Sternocleidomastoid (tissue), 1 donor: Measurements from ENCODE around the genes ACY1 and ITIH3.

GRCh38 chr3:51982735-51983827, at the start of gene ACY1:
ACY1 (plus strand) TSS chr3:51983535.
- PRO-cap: bidirectional peak, plus-strand start at chr3:51983046, minus-strand start at chr3:51982909; bidirectional peak, plus-strand start at chr3:51983275, minus-strand start at chr3:51983202; bidirectional peak, plus-strand start at chr3:51983537, minus-strand start at chr3:51983331

DNA sequence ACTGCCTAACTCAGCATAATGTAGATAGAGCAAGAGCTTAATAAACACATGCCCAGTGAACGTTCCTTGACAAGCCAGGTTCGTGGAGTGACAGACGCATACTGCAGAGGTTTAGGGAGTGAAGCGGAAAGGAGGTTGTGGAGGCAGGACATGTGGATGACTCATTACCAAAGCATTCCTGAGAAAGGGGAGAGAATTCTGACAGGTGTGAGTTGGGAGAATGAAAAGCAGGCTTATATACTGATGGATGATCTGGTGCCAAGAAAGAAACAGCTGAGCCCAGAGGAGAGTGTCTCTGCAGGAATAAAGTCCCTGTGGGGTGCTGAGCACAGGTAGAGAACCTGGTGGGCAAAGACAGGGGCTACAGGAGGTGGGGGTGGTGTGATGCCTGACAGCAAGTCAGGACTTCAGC, 2.3 kb upstream of the RPL29 start:
- PRO-cap: unidirectional peak, minus-strand start at position 103 of the sequence

DNA sequence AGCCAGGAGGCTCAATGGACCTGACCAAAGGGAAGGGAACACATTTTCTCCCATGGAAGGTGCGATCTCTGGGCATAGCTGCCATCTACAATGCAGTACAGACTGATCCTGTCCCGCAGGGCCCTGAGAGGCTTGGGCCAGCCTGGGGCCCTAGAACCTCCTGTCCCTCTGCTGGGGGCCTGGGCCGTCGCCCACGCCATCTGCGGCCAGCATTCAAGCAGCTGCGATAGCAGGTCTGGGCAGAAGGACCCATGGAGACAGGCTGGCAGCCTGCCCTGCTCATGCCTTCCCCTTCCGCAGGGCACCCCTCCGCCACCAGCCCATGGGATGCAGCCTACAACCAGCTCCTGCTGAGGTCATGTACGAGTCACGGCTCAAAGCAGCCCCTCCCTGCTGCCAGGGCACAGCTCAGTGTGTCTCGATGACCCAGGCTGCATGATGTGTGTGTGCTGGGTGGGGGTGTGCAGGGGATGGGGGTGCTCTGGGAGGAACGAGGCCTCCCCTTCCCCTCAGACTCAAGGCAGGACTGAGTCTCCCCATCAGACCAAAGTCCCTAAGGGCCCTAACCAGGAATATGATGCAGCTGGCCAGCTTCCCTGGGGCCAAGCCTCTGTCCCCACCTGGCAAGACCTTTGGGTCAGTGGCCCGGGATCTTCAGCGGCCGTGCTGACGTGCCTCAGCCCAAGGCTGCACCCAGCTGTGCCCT, 27.8 kb downstream of the DUSP7 start:
- PRO-cap: no peak

GRCh38 chr3:52055254-52056269, 809 bp downstream of the DUSP7 start:
- PRO-cap: no peak

DNA sequence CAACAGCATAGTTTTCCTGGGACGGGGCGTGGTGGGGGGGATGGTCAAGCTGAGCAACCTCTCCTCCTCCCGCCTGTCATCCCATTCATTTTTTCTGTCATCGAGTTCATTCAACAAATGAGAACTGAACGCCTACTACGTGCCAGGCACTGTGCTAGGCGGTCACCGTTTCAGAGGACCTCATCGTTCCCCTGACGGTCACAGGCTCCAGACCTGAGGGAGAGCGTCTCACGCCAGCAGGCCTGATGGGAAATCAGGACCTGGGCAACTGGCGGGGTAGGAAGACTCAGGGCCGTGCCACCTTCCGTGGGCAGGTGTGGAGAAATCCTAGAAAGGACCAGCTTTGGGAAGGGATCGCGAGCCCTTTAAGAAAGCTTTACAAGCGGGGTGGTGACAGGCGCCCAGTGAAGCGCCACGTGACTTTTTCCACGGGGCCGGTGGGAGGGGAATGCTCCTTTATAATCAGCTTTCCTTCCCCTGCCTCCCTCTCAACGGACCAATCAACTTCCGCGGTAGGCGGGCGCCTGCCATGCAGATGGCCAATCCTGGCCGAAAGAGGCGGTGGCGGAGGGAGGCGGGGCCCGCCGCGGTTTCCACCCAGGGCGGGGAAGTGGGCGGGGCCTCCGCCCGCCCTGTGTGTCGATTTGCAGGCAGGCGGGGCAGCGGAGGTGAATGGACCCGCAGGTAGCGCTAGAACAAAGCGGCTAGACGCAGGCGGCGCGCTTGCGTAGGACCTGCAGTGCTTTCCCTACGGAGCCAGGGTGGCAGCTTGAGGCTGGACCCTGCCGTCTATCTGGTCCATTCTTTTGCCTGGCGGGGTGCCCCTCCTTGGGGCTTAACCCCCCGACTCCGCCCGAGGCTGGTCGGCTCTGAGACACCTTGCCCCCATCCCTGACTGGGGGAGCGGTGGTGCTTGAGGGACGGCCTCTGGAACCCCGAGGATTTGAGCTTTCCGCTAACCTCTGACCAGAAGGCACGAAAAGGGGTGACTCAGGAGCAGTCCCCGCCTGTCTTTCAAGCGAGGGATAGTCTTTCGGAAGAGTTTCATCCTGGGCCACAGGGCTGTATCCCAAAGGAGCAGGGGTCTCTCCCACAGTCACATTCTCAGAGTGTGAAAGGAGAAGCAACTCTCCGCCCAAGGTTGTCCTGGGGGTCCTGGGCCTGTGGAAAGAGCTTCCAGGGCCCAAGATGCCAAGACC, 937 bp upstream of the DUSP7 start:
- PRO-cap: unidirectional peak, minus-strand start at position 270 of the sequence; bidirectional peak, plus-strand start at position 608 of the sequence, minus-strand start at position 406 of the sequence

GRCh38 chr3:52130960-52131426, 23.2 kb downstream of the POC1A start:
- PRO-cap: no peak

- PRO-cap: no peak
Observed at GRCh38 chr3:52211183-52211786, 13.3 kb downstream of the ALAS1 start.

GRCh38 chr3:52244785-52245225, 754 bp upstream of the PPM1M start:
- PRO-cap: unidirectional peak, plus-strand start at chr3:52245186

DNA sequence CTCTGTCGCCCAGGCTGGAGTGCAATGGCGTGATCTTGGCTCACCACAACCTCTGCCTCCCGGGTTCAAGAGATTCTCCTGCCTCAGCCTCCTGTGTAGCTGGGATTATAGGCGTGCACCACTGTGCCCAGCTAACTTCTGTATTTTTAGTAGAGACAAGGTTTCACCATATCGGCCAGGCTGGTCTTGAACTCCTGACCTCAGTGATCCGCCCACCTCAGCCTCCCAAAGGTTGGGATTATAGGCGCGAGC, 8.4 kb downstream of the WDR82 start:
- PRO-cap: no peak

- PRO-cap: unidirectional peak, minus-strand start at chr3:52456545
Observed at GRCh38 chr3:52456055-52457072, 960 bp downstream of the NISCH start.

- PRO-cap: no peak
Observed at GRCh38 chr3:52501385-52501767, 6.2 kb downstream of the STAB1 start.

- PRO-cap: no peak
Observed at GRCh38 chr3:52524378-52524849, 9.2 kb downstream of the NT5DC2 start.

GRCh38 chr3:52527095-52527432, 6.6 kb downstream of the NT5DC2 start:
- PRO-cap: no peak

GRCh38 chr3:52594976-52595502, 58.6 kb downstream of the UQCC5 start:
- PRO-cap: no peak

DNA sequence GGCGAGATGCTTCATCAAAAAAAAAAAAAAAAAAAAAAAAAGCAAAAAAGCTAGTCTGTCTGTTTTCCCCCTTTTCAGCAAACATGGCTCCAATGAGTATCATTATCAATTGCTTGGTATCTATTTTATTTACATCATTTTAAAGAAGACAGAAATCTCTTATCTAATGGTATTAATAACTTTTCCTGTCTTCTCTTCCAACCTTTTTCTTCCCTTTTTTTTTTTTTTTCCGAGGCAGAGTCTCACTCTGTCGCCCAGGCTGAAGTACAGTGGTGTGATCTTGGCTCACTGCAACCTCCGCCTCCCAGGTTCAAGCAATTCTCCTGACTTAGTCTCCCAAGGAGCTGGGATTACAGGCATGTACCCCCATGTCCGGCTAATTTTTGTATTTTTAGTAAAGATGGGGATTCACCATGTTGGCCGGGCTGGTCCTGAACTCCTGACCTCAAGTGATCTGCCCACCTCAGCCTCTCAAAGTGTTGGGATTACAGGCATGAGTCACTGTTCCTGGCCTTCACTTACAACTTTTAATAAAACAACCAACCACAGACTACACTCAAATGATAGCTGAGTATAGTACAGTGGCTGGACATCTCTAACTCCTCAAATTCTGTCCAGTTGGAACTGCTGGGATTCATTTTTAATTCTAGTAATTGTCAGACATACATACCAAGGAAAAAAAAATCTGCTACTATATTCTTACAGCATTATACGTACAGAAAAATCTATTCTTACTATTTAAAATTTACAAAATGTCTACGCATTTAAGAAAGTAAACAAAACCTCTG, 71.3 kb upstream of the GNL3 start:
- PRO-cap: no peak

- PRO-cap: no peak
Observed at GRCh38 chr3:52644625-52645289, 41.1 kb upstream of the GNL3 start.

DNA sequence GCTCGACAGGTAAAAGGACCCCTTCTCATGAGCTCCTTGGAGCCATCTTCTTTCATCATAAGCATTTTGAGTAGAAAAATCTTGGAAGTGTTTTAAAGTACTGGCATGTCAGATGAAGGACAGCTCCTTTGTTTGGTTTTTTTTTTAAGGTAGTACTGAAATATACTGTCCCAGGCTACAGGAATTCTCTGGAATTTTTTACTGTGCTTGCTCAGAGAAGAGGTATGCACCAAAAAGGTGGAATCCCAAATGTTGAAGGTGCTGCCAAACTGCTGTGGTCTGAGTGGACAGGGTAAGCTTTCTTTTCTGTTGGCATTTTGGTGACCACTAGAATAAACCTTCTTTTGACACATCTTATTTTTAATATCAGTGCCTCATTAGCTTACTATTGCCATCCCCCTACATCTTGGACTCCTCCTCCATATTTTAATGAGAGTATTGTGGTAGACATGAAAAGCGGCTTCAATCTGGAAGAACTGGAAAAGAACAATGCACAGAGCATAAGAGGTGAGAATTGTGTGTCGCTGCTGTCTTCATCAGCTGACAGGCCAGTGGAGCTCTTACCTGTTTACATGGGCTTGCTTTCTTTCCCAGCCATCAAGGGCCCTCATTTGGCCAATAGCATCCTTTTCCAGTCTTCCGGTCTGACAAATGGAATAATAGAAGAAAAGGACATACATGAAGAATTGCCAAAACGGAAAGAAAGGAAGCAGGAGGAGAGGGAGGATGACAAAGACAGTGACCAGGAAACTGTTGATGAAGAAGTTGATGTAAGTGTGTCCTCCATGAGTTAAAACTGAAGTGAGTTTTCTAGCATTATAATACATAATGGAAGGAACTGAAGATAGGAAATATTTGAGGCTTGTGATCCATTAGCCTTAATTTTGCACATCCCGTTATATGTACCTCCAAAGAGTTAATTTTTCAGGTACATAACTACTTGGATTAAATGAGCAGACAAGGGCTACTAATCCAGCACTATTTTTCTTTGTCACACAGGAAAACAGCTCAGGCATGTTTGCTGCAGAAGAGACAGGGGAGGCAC, 7.5 kb downstream of the GNL3 start:
- PRO-cap: no peak

DNA sequence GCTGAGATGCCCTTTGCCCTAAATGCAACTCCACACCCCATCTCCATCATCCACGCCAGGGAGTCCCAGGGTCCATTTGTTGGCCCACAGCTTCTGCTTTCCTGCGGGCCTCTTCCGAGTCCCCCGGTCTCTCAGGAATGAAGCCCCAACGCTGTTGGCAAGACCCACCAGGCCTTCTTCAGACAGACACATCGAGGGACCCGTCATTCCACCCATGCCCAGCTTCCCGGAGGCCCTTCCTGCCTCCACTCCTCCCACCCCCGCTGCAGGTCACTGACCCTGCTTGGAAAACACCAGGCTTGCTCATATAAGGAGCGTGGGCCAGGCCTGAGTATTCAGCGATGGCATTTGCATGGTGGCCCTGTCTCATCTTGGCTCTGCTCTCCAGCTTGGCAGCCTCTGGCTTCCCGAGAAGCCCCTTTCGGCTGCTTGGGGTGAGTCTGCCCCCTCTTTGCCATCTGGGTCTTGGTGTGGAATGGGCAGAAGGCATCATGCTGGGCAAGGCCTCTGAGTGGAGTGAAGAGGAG, at the start of gene ITIH3:
Gene ITIH3 (plus strand): TSS at position 334 of the 527 bp plus-strand sequence.
- PRO-cap: no peak

GRCh38 chr3:52816877-52817345, 13.6 kb downstream of the ITIH4 start:
- PRO-cap: no peak

- PRO-cap: no peak
Observed at GRCh38 chr3:52835383-52836477, 911 bp upstream of the MUSTN1 start.